Camera-type eye (tissue), 1 donor: ENCODE data around the genes LDB3, LIPN and FAS.

- RAMPAGE, long total RNA = start-site peak on the plus strand at chr10:86668518-86668542, 36 reads
Measured at GRCh38 chr10:86668193-86669179, at the start of gene LDB3. Gene LDB3, plus strand, starts transcription at chr10:86668511.

- RAMPAGE, long total RNA = no peak
Measured at GRCh38 chr10:86732626-86733152, 23.7 kb upstream of the BMPR1A start.

GRCh38 chr10:86851274-86852113, 95.1 kb downstream of the BMPR1A start:
- RAMPAGE, long total RNA = no peak

GRCh38 chr10:86943432-86944213, 13.8 kb downstream of the MMRN2 start:
- RAMPAGE, long total RNA = no peak

DNA sequence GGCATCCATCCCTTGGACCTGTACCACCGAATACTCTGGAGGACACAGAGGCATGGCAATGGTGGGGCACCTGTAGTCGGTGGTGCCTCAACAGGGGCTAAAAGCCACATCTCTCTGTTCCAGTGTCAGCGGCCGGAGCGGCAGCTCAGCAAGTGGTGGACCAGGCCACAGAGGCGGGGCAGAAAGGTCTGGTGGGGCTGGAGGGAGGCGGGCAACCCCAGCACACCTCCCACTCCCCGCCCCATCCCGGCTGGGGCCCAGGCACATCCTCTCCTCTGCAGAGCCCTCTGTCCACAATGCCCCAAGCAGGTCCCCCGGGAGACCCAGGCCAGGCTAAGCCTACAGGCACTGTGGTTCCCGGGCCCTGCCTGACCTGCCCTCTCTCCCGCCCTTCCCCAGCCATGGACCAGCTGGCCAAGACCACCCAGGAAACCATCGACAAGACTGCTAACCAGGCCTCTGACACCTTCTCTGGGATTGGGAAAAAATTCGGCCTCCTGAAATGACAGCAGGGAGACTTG, 1.9 kb downstream of the ADIRF start:
- RAMPAGE, long total RNA = no peak

GRCh38 chr10:87092317-87093353, 2.0 kb downstream of the GLUD1 start:
- RAMPAGE, long total RNA = no peak

GRCh38 chr10:87546047-87546541, 41.4 kb downstream of the MINPP1 start:
- RAMPAGE, long total RNA = no peak

- RAMPAGE, long total RNA = no peak
Measured at GRCh38 chr10:87578620-87579452, 74.1 kb downstream of the MINPP1 start.

DNA sequence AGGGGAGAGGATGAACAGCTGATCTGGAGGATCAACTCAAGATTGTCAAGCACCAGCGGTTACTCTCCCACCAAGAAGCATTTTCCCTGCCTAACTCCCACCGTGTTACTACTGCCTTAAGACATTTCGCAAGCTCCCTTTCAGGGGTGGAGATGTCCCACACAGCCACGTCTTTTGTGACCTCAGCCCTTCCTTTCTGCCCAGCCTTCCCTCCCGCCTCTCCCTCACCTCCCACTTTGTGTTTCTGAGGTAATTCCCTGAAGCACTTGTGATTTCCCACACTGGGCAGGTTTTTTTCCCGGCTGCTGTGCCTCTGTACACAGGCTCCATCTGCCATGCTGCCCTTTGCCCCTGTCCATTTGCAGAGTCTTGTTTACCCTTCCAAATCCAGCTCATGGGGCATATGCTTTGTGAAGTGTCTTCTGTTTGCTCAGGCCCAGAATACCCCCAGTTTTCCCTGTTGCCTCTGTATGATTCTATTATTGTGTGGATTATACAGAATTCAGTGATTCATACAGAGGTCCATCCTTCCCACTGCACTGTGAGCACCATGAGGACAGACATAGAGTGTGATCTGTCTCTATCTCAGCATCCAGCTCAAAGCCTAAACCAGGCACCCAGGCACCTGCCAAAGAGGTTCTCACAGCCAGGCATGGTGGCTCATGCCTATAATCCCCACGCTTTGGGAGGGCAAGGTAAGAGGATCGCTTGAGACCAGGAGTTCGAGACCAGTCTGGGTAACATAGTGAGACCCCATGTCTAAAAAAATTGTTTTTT, 40.8 kb upstream of the PAPSS2 start:
- RAMPAGE, long total RNA = no peak

DNA sequence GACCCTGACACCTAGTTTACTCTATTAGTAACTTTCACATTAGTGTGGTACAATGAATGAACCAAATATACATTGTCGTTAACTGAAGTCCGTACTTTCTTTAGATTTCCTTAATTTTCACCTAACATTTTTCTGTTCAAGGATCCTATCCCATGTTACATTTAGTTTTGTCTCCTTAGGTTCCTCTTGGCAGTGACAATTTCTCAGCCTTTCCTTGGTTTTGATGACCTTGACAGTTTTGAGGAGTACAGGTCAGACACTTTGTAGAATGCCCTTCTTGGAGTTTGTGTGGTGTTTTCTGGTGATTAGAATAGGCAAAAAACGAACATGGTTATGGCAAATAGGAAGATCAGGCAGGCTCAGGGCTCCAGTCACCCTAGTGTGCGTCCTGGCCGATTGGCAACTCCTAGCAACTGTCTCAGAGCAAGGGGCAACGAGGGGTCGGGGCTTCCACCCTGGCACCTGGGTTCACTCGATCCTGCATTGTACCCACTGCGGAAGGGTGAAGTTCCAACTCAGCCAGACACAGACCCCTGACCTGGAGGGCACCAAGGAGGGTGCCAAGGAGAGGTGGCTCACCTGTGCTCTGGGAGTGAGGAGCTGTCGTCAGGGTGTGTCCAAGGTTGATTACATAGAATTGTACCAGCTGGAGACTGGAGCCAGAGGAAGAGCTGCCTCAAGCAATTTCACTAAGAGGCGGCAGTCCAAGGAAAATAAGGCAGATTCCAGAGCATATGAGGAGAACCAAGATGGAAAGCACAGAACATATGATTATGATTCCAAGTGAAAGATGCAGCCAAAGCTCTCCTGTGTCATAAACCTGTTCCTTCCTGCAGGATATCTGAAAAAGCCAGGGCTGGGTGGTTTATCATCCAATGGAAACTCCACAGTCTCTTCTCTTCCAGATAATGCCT, 37.5 kb downstream of the PAPSS2 start:
- RAMPAGE, long total RNA = no peak

DNA sequence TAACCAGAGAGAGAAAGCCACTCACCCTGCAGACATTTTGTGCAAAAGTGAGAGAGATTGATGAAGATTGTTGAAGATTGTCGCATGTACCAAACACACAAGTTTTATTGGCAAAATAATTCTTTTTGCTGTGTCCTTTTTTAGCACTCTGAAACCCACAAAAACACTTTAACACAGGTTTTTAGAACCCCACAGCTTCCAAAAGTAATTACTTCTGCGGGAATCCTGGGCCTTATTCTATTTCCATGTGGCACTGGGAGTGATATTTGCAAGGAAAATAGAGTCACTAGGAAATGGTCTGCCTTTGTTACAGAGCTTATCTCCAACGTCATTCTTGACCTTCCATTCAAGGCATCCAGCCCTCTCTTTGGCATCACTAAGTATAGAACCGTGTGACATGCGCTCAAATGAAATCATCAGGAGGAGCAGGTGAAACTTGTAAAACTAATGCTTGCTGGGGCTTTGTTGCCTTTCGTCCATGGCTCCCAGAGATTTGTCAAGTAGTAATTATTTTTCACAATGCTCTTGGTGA, 73.3 kb downstream of the PAPSS2 start:
- RAMPAGE, long total RNA = no peak

DNA sequence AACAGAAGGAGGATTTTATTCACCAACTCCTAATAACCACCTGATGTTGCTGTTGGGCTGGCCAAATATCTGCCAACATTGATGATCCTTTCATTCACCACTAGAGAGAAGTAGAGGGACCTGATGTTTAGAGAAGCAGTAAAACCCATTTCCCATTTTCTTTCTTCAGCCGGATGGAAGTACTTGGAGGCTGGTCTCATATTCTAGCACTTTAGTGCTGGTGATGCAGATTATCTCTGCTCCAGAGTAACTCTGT, 3.2 kb downstream of the KLLN start:
- RAMPAGE, long total RNA = no peak

- RAMPAGE, long total RNA = no peak
Measured at GRCh38 chr10:87861317-87861927, 1.9 kb downstream of the KLLN start.

DNA sequence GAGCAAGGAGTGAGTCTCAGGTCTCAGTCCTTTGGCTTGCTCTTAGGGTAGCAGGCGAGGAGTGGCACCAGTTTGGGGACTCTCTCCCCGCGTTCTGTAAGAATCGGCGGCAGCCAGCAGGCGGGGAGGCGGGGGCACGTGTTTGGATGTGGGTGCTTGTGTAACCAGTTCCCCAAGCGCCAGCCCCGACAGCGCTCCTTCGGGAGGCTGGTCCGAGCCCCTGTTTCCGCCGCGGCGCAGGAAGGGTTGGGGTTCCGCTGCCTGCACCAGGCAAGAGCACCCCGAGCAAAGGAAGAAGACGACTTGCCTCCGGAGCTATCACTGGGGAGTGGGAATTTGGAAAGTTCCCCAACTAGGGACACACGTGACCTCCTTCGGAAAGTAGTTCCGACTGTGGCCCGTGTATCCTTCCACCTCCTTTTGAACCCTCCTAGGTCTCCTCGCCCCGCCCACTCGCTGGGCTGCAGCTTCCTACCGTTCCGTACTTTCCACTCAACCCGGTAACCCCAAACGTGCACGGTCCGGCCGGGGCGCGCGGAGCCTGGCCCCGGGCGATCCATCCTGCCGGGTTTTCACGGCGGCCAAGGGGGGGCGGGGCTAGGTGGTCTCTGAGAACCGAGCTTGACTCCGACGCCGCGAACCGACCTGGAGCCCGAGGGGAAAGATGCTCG, 1.3 kb downstream of the KLLN start:
- RAMPAGE, long total RNA = no peak

GRCh38 chr10:87864039-87865174, 982 bp downstream of the PTEN start:
- RAMPAGE, long total RNA = no peak

DNA sequence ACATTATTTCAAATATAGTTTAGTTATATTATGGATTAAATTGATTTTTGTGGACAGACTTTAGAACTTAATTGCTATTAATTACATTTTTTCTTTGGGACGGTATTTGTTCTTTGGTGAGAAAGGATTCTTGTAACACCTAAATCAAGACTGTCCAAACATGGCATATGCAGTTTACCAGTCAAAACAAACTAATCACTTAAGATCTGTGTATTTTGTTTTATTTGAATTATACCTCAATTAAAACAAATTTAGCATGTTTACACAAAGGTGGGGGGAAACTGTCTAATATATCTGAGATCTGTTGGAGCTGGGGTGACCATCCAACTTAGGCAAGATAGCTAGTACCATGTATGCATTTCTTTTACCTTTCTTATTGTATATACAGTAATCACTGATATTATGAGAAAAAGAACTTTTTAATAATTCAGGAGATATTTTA, 20.0 kb downstream of the PTEN start:
- RAMPAGE, long total RNA = no peak

- RAMPAGE, long total RNA = no peak
Measured at GRCh38 chr10:87926253-87926817, 62.9 kb downstream of the PTEN start.

GRCh38 chr10:88386318-88386930, 196.7 kb downstream of the RNLS start:
- RAMPAGE, long total RNA = no peak

- RAMPAGE, long total RNA = no peak
Measured at GRCh38 chr10:88759587-88760232, at the start of gene LIPN. Gene LIPN, plus strand, starts transcription at chr10:88760020.

GRCh38 chr10:88990411-88991078, at the start of gene FAS:
Gene FAS, plus strand, starts transcription at chr10:88990798.
- RAMPAGE, long total RNA = no peak